H4 (cell line): ENCODE measurements around the gene TNNT2.

DNA sequence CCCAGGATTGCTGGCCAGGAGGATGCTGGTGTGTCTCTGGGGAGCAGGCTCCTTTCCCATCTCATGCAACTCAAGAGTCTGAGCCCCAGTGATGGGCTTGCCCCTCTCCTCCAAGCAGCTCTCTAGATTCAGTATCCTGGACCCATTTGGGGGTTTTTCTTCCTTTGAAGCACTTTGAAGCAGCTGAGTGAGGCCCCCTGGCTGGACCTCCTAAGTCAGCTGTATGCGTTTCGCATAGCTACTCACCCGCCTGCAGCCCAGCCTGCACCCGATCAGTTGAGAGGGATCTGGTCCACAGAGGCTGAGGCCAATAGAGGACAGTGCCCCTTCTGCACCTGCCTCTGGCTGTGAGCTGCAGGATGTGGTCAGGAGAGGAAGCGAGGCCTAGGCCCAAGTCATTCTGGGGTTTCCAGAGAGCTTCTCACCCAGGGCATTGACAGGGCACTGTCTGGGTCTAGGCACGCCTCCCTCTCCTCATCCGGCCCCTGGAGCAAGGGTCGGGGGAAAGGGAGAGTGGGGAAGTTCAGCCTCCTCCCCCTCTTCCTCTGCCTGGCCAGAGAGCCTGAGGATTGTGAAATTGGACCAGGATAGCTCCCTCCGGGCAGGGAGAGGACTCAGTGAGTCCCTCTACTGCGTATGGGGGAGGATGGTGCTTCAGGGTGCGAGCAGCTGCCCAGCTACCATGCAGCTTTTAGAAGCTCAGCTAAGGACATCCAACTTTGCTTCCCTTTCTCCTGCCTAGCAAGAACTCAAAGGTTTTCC is 6.5 kb upstream of the INAVA start:
- RAMPAGE, long total RNA: no peak

GRCh38 chr1:201016084-201016691 is 7.3 kb downstream of the KIF21B start:
- RAMPAGE, long total RNA: no peak

GRCh38 chr1:201172175-201172798 is 18.0 kb upstream of the TMEM9 start:
- RAMPAGE, long total RNA: no peak

DNA sequence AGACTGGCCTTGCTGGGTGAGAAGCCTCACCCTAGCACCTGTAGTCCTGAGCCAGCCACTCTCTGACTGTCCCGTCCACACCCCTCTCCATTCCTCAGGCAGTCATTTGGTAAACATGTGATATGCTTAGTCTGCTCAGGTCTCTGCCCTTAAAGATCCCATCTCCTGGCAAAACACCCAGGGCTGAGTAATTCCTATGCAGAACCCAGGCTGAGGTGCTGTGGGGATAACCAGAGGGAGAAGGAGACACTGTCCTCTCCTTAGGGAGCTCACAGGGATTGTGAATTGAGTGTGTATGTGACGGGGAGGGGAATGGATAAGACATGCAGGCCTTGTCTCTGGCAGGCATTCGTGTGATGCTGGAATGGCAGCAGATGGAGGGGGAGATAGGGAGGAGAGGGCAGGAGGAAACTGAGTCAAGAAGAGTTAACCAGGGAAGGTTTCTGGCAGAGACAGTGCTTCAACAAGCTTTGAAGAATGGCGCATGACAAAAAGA is 13.5 kb upstream of the IGFN1 start:
- RAMPAGE, long total RNA: no peak

GRCh38 chr1:201266526-201267160 is 16.7 kb upstream of the PKP1 start:
- RAMPAGE, long total RNA: no peak

- RAMPAGE, long total RNA: no peak
Measured at GRCh38 chr1:201311124-201311418, 27.8 kb downstream of the PKP1 start.

GRCh38 chr1:201365577-201366093 is 11.8 kb downstream of the TNNT2 start:
- RAMPAGE, long total RNA: no peak

DNA sequence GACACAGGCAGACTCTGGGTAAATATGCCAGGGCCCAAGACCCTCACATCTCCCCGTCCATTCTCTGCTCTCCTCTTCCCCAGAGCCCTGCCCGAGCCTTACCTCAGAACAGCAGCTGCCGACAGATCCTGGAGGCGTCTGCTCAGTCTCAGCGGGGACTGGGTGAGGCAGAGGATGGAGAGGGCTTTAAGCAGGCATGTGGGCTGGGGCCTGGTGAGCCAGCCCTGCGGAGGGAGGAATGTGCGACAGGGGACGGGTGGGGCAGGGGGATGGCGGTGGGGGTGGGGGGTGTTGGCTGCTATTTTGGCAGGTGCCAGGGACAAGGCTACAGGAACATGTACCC is at the start of gene TNNT2:
TNNT2 (minus strand) TSS at position 160 of the 343 bp plus-strand sequence.
- RAMPAGE, long total RNA: no peak

DNA sequence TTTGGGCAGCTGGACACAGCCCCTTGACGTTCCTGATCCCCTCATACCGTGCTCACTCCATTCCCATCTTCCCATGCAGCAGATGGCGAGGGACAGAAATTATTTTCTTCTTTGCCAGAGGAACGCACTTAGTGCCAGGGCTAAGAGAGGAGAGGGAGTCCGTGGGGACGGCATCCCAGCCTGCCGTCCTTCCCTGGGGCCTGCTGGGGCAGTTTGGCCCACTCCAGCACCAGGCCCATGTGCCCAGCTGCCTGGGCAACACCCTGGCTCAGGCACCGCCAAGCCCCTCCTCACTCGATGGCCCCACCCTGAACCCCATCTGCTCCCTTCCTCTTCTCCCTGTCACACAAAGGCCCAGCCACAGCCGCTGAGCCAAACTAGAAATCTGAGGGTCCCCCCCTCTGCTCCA is 8.1 kb upstream of the TNNI1 start:
- RAMPAGE, long total RNA: no peak

GRCh38 chr1:201463433-201463892 is 5.5 kb downstream of the PHLDA3 start:
- RAMPAGE, long total RNA: no peak

DNA sequence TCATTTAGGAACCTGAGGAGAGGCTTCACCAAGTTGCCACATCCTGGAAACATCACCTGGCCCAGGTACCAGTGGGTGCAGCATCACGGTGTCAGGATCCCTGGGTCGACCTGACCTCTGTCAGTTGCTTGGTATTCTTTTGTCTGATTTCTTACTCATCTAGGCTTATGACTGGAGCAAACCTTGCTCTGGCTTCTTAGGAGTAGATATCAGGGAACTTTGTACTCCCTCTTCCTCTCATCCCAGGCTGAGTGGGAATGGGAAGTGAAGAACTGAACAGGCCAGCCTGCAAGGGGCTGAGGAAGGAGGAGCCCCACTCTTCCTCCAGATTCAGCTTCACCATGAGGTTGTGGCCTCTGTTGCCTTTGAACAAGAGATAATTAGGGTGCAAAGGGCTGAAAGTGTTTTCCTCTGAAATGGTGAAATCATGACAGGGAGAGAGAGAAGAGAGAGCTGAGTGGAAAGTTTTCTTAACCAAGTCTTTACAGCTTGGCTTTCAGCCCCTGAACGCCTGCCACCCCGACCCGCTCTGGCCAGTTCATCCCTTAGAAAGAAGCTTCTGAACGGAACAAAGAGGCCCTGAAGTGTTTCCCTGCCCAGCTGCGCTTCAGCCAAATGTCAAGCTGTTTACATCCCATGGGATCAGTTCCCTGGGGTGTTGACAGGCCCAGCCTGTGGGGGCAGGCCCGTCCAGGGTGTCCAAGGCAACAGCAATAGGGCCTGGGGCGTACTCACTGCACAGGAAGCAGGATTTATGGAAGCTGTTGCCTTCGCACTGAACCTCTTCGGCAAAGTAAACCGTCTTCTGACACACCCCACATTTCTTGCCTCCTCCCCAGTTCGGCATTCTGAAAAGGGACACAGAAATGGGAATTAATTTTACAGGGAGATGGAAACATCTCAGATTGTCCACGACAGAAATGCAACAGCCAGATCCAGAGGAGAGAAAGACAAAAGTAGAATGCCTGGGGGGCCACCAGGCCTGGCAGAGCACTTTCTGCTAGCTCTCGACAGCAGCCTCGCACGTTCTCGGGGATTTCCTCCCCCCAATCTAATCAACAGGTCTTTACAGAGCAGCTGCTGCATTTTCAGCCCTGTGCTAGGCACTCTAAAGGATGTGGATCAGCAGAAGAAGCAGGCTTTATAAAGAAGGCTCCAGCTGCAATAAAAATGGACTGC is 11.1 kb downstream of the CSRP1 start:
- RAMPAGE, long total RNA: no peak

DNA sequence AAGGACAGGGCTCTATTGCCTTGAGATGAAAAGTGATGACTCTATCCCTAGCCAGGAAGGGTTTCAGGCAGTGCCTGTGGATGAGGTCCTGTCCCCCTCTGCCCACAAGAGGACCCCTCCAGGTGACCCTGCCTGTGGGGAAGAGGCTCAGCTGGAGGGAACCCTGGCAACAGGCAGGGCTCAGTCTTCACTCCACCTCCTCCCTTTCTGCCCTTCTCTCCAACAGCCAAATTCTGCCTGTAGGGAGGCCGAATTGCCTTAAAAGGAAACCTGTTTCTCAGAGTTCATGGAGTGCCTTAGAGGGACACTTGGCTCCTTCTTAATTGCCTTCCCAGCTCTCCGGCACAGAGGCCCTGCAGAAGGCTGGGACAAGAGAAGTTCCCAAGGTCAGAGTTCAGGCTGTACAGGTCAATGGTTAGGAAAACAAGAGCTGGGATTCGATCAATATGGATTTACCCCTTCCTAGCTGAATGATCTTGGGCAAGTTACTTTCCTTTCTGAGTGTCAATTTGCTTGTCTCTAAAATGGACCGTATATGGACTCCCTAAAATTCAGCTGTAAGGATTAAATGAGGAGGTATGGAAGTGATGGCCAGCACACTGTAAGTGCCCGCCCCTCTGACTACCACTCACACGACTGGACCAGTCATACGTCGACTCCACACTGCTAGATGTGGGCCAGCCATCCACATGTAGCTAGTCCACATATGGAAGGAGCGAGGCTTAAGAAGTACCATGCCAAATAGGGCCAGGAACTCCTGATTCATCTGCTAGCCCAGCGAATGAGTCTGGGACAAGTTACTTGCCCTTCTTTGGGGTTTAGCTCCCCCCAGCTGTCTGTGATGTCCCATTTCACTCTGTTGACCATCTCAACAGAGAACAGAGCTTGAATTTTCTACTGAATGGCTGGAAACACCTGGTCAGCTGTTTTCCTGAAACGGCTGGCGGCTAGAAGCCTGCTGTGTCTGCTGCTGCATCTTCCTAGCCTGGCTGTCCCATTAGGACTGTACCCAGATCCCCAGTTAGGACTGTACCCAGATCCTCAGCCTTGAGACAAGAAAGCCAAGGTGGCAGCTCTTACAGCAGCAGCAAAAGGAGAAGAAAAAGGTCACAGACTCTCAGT is 6.0 kb downstream of the CSRP1 start:
- RAMPAGE, long total RNA: no peak

- RAMPAGE, long total RNA: no peak
Measured at GRCh38 chr1:201505846-201506456, 972 bp downstream of the CSRP1 start.

GRCh38 chr1:201513035-201513451 is 6.1 kb upstream of the CSRP1 start:
- RAMPAGE, long total RNA: no peak

GRCh38 chr1:201516291-201516859 is 9.5 kb upstream of the CSRP1 start:
- RAMPAGE, long total RNA: no peak

DNA sequence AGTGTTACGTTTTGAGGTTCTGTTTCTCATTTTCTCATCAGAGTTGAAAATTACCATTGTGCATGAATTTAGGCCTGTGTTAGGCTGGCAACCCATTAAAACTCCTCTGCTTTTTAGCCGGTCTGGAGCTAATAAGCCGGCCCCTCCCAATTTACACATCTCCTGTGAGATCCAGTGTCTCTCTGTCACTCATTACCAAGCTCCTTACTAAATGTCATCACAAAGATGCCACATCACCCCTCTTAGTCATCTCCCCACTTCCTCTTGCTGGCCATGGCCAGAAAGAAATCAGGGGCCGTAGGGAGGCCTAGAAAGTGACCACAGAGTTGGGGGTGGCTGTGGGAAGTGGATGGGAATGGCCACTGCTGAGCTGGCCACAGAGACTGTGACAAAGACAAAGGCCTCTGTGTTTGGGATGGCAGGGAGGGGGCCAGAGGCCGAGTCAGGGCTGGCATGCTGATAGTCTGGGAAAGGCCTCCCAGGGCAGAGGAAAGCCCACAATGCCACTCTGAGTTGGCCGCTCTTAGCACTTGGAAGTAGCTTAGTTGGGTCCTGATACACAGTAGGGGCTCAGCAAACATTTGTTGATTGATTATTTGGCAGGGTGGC is 12.9 kb downstream of the NAV1 start:
- RAMPAGE, long total RNA: no peak

DNA sequence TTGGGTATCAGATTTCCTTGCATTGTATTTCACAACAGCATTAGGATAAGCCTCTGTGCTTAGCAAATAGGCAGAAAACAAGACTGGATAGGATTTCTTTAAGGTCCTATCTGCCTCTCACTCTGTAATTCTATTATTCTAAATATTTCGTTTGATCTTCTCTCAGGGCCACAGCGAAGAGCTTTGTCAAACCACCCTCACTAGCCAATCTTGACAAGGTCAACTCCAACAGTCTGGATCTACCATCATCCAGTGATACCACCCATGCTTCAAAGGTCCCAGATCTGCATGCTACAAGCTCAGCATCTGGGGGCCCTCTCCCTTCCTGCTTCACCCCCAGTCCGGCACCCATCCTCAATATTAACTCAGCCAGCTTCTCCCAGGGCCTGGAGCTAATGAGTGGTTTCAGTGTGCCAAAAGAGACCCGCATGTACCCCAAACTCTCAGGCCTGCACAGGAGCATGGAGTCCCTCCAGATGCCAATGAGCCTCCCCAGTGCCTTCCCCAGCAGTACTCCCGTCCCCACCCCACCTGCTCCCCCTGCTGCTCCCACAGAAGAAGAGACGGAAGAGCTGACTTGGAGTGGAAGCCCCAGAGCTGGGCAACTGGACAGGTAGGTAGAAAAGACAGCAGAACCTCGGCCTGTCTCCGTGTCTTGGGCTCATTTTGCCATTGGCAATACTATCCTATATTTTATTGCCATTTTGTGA is 45.6 kb upstream of the IPO9 start:
- RAMPAGE, long total RNA: no peak

DNA sequence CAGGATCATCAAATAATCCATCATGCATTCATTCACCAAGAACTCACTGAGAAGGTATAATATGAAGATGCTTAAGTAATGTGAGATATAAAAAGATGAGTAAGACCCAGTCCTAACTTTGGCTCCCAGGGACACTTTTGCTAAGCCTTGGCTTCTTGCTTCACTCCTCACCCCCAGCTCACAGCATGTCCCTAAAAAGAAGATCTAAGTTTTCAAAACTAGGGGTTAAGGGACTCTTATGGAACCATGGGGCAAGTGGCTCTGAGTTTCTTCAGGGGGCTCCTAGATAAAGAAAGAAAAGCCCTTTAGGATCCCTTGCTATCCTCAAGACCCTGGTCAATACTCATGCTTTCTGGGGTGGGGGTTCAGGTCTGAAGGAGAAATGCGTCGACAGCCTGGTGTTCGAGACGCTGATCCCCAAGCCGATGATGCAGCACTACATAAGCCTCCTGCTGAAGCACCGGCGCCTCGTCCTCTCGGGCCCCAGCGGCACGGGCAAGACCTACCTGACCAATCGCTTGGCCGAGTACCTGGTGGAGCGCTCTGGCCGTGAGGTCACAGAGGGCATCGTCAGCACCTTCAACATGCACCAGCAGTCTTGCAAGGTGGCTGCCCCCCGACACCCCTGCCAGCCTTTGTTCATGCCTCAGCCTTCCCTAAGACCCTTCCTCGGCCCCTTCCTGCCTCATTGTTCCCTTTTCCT is 18.7 kb upstream of the IPO9 start:
- RAMPAGE, long total RNA: no peak

- RAMPAGE, long total RNA: no peak
Measured at GRCh38 chr1:201848020-201848834, 19.3 kb downstream of the IPO9 start.

- RAMPAGE, long total RNA: no peak
Measured at GRCh38 chr1:201913437-201913751, 24.7 kb downstream of the SHISA4 start.